Right lobe of liver (tissue), 4 donors: ENCODE data around the gene MICOS10.

GRCh38 chr1:19272497-19272993 lies 16.0 kb downstream of the AKR7A3 start:
- PRO-cap, 4 experiments: peak in 4 of 4 experiments; most common plus-strand start chr1:19272831 (in 3); most common minus-strand start chr1:19272772 (in 3)
- RAMPAGE, long total RNA, 2 experiments: no peak in any of the 2 experiments

- PRO-cap, 4 experiments: no peak in any of the 4 experiments
- RAMPAGE, long total RNA, 2 experiments: no peak in any of the 2 experiments
Measured at GRCh38 chr1:19370798-19371340, 58.7 kb downstream of the SLC66A1 start.

- PRO-cap, 4 experiments: no peak in any of the 4 experiments
- RAMPAGE, long total RNA, 2 experiments: no peak in any of the 2 experiments
Measured at GRCh38 chr1:19390227-19390663, 78.1 kb downstream of the SLC66A1 start.

- PRO-cap, 4 experiments: no peak in any of the 4 experiments
- RAMPAGE, long total RNA, 2 experiments: no peak in any of the 2 experiments
Measured at GRCh38 chr1:19437562-19438439, 47.5 kb downstream of the CAPZB start.

- PRO-cap, 4 experiments: no peak in any of the 4 experiments
- RAMPAGE, long total RNA, 2 experiments: no peak in any of the 2 experiments
Measured at GRCh38 chr1:19440251-19440793, 45.0 kb downstream of the CAPZB start.

DNA sequence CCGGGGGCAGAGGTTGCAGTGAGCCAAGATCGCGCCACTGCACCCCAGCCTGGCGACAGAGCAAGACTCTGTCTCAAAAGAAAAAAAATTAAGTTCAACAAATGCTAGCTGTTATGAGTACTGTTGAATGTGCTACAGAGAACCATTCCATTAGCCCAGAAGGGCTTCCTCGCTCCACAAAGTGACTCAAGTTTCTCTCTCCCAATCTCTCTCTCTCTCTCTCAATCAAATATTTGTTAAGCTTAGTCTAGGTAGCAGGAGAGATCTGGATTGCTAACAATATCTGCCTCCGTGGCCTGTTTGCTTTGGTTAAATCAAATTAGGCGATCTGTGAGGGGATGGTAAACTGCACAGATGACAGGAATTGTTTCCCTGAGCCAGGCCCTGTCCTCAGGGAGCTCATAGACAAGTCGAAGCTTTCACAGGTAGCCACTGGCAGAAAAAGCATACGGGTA lies 1.2 kb upstream of the CAPZB start:
- PRO-cap, 4 experiments: peak in 3 of 4 experiments; most common plus-strand start position 245 of the sequence (in 1); most common minus-strand start position 183 of the sequence (in 3)
- RAMPAGE, long total RNA, 2 experiments: no peak in any of the 2 experiments

DNA sequence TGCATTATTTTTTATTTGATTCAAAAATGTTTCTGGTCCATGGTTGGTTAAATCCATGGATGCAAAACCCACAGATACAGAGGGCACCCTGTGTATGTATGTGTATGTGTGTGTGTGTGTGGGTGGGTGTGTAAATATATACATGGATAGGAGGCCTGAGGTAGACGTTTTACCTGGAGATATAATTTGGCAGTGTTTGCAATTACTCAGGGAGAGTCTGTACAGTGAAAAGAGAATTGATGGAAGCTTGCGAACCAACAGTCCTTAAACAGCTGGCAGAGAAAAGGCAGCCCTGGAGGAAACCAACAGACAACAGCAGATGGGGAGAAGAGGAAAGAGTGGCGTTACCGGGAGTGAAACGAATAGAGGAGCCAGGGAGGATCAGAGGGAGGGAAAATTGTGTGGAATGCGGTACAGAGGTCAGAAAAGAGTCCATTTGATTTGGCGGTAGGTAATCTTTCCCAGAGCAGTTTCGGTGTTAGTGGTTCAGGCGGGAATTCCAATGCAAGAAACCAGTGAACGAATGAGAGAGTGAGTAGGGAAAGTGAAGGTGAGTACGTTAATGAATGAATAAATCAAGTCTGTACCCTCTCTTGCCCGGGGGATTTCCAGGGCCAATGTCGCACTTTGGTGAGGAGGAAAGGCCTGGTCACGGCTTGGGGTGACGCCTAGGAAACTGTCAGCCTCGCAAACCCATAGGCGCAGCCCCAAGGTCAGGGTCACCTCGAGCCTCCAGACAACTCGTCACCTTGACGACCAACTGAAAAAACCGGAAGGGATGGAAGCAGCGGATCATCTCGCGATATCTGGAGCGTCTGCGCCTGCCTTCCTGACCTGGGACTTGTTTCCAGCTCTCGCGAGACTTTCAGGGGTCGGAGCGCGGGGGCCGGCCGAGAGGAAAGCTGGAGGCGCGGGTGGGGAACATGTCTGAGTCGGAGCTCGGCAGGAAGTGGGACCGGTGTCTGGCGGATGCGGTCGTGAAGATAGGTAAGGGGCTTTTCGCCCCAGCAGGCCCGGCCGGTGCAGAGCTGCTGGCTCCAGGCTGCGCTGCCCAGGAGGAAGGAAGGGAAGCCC lies at the start of gene MICOS10:
MICOS10 (plus strand) TSS at position 857 of the 1,074 bp plus-strand sequence.
- PRO-cap, 4 experiments: peak in 4 of 4 experiments; most common plus-strand start position 868 of the sequence (in 2); most common minus-strand start position 751 of the sequence (in 3)
- RAMPAGE, long total RNA, 2 experiments: start-site peak on the plus strand in 2 of 2 experiments, centred at positions 899 to 906 of the sequence, 261 to 700 reads per replicate

DNA sequence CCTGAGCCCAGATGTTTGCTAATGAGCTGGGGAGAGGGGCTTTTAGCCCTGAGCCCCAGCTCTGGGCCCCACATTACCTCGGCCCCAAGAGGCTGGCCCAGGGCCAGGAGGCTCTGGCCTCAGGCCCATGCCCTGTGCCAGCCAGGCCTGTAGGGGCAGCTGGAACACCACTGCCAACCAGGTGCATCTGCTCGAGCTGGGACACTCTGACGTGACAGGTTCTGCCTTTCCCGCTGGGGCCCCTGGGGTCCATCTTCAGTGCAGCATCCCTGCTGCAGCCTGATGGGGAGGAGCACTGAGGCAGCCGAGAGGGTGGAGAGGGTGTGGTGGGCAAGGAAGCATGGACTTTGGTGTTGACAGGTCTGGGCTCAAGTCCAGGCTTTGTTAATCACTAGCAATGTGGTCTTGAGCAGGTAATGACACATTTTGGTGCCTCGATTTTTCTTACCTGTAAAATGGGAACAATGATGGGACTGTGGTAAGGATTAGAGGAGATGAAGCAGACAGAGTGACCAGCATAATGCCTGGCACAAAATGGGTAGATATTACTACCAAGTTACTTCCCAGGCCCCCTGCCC lies 3.3 kb upstream of the NBL1 start:
- PRO-cap, 4 experiments: no peak in any of the 4 experiments
- RAMPAGE, long total RNA, 2 experiments: no peak in any of the 2 experiments

DNA sequence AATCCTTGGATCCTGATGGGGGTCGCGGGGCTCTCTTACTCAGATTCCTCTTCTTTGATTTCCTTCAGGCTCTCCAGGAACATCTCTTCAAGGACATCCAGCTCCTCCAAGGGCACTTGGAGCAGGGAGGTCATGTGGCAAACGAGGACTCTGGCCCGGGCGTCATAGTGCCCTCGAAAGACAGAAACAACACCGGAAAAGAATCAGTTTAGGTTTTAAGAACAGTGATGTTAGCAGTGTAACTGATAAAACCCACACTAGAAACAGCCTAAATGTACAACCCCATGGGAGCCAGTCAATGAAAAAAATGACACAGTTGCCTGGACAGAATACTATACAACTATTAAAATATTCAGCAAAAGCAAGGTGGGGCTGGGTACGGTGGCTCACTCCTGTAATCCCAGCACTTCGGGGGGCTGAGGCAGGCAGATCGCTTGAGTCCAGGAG lies 44.1 kb downstream of the TMCO4 start:
- PRO-cap, 4 experiments: no peak in any of the 4 experiments
- RAMPAGE, long total RNA, 2 experiments: no peak in any of the 2 experiments

GRCh38 chr1:19815571-19816699 lies 852 bp upstream of the RNF186 start:
- PRO-cap, 4 experiments: no peak in any of the 4 experiments
- RAMPAGE, long total RNA, 2 experiments: no peak in any of the 2 experiments

DNA sequence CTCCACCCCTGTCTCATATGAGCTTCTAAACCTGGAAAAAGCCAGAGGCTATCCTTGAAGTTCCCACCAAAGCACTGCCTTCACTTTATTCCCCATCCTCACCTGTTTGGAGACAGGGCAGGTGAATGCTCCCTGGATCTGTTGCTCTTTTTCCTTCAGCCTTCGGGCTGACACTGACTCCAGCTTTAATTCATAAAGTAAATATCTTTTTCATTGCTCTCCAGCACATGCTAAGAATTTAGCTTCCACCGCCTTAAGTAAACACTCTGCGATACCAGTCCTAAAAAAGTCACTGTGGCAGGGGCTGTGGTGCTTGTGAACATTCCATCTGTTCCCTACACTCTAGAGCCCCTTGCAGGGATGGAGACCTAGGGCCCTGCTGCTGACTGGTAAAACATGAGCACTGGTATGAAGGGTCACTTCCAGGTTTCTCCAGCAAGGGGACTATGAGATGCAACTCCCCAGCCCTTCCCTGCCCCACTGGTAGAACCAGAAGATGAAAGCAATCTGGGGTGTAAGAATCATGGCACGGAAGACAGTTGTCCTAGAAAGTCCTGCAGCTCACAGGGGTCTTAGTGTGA lies 932 bp upstream of the PLA2G2A start:
- PRO-cap, 4 experiments: no peak in any of the 4 experiments
- RAMPAGE, long total RNA, 2 experiments: no peak in any of the 2 experiments

- PRO-cap, 4 experiments: no peak in any of the 4 experiments
- RAMPAGE, long total RNA, 2 experiments: no peak in any of the 2 experiments
Measured at GRCh38 chr1:20008307-20008605, 28.8 kb upstream of the PLA2G2A start.

GRCh38 chr1:20008606-20008967 lies 29.2 kb upstream of the PLA2G2A start:
- PRO-cap, 4 experiments: peak in 1 of 4 experiments; most common plus-strand start chr1:20008883 (in 1)
- RAMPAGE, long total RNA, 2 experiments: no peak in any of the 2 experiments

GRCh38 chr1:20282554-20283077 lies 8.1 kb upstream of the VWA5B1 start:
- PRO-cap, 4 experiments: no peak in any of the 4 experiments
- RAMPAGE, long total RNA, 2 experiments: no peak in any of the 2 experiments

DNA sequence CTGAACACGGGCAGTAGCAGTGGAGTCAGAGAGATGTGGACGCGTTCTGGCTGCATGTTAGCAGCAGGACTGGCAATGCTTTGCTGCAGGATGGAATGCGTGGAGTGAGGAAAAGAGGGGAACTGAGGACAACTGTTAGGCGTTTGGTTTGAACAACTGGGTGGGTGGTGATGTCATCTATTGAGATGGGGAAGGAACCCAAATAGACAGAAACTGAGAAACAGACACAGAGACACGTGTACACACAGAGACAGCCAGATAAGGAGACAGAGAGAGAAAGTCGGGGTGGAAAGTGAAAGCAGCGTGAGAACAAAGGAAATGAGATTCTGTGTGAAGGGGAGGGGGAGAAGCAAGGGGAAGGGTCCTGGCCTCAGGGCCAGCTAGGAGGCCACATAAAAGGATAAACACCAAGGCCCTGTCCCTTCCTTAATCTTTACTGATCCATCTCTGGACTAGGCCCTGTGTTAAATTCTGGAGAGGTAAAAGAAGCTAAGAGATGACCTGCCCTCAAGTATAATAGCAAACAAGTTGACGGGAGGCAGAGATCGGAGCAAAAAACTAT lies 31.5 kb downstream of the VWA5B1 start:
- PRO-cap, 4 experiments: no peak in any of the 4 experiments
- RAMPAGE, long total RNA, 2 experiments: no peak in any of the 2 experiments

DNA sequence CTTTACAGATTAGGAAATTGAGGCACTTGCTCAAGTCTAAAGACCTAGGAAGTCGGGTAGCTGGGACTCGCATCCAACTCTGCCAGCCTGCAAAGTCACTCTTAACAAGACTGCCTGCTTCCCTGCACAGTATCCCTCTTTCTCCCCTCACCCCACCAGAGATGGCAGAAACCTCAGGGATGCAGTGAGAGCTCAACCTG lies 4.1 kb downstream of the CAMK2N1 start:
- PRO-cap, 4 experiments: no peak in any of the 4 experiments
- RAMPAGE, long total RNA, 2 experiments: no peak in any of the 2 experiments

GRCh38 chr1:20493810-20494932 lies 8.2 kb upstream of the CAMK2N1 start:
- PRO-cap, 4 experiments: no peak in any of the 4 experiments
- RAMPAGE, long total RNA, 2 experiments: no peak in any of the 2 experiments

DNA sequence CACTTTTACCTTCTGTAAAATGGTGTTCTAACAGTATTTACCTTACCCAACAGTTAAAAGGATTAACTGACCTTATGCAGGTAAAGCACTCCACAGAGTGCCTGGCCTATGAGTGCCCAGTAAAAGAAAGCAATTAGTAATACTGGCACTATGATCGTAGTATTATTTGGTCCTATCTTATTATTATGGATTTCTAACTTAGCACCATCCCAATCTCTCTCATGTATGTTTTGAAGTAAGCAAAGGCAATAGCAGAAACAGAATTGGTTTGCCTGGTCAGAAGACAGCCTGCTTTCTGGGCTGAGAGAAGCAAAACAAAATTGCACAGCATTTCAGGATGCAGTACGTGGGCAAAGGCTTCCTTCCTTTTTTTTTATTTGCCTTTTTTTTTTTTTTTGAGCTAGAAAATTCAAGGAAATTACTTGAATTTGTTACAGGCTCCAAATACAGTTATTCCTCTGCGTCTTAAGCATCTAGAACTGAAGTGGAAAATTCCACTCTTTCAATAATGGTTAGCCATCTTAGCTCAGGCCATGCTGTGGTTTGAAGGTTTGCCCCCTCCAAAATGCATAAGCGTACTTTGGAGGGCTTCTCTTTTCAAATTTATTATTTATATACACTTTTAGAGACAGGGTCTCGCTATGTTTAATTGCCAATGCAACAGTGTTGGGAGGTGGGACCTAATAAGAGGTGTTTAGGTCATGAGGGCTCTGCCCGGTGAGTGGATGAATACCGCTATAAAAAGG lies 8.8 kb downstream of the CDA start:
- PRO-cap, 4 experiments: no peak in any of the 4 experiments
- RAMPAGE, long total RNA, 2 experiments: no peak in any of the 2 experiments

GRCh38 chr1:20637662-20638338 lies 4.5 kb downstream of the PINK1 start:
- PRO-cap, 4 experiments: no peak in any of the 4 experiments
- RAMPAGE, long total RNA, 2 experiments: no peak in any of the 2 experiments

GRCh38 chr1:20757521-20757805 lies 25.0 kb upstream of the SH2D5 start:
- PRO-cap, 4 experiments: no peak in any of the 4 experiments
- RAMPAGE, long total RNA, 2 experiments: no peak in any of the 2 experiments